Bronchus fibroblast of lung (primary cell): ENCODE measurements around the genes SAYSD1 and KCNK16.

DNA sequence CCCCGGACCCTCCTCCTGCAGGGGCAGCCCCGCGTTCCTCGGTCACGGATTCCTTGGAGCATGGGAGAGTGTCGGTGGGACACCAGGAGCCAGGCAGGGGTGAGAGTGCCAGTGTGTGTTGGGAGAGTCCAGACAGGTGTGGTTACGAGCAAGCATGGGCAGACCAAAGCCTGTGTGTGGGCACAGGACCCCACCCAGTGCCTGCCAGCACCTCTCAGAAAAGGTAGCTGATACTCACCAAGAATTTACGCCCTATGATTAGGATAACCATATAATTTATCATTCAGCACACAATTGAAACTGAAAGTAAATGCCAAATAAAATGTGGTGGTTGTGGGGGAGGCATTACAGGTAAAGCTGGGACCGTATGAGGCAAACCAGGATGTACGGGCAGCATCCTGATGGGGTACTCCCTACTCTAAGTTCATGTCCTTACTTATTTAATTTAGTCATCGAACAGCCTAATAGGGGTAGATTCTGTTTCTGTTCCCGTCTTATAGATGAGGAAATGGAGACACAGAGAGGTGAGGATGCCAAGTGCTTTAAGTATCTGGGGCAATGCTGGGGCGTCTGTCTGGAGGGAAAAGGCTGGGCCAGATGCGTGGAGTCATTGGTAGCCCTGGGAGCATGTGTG, 633 bp downstream of the FGD2 start:
- RAMPAGE, long total RNA = no peak

- RAMPAGE, long total RNA = no peak
Measured at GRCh38 chr6:37044613-37044967, 39.1 kb downstream of the FGD2 start.

DNA sequence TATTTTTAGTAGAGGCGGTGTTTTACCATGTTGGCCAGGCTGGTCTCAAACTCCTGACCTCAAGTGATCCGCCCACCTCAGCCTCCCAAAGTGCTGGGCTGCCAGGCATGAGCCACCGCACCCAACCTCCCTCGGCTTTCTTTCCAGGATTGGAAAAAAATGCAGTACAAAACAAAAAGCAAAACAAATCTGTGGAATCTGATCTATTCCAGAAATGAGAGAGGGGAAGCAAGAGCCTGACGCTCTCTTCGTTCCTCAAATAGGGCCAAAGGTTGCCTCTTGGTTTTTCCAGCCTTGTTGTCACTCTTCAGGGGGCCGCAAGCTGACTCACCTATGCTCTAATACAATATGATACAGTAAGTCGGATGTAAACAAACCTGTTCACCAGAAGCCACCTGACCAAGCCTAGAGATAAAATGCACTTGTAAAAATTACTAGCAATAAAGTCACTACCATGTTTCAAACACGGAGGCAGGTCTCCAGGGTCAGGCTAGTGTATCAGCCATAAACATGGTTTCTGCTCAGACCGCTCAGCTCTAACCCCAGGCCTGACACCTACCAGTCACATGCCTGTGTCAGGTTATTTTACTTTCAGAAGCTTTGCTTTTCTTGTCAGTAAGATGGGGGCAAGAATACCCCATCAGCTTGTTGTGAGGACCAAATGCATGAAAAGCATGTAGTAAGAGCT, 65.4 kb upstream of the PIM1 start:
- RAMPAGE, long total RNA = no peak

DNA sequence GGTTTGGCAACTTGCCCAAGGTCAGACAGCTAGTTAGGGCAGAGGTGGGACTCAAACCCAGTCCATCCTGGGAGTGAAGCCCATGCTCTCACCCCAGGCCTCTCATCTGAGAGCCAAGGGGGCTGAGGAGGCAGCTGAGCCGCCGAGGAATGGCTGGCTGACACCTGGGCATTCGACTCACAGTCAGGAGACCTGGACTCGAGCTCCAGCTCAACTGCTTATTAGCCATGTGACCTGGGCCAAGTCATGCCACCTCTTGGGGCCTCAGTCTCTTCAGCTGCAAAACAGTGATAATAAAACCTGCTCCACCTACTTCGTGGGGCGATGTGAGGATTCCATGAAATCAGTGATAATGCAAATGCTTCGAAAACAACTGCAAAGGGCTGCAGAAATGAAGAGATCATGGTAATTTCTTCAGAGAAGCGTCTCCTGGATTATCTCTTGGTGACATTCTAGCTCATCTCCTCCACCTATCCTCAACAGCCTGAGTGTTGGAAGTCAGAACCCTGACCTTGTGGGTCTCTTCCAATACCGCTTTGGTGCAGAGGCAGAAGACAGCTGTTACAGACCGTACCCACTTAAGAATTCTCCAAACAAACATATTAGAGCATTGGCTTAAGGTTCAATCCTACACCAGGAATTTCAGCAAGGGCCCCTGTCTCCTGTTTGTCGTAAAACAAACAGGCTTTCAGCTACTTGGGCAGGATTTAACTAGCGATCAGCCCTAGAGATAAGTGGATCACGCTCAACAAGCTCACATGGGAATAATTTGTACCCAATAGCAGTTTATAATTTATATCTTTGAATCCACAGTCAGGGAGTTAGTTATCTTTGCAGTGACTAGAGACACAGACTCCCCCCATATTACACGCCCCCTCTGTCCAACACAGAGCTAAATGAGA, 60.0 kb upstream of the PIM1 start:
- RAMPAGE, long total RNA = no peak

GRCh38 chr6:37172332-37172805, 2.4 kb downstream of the PIM1 start:
- RAMPAGE, long total RNA = no peak

DNA sequence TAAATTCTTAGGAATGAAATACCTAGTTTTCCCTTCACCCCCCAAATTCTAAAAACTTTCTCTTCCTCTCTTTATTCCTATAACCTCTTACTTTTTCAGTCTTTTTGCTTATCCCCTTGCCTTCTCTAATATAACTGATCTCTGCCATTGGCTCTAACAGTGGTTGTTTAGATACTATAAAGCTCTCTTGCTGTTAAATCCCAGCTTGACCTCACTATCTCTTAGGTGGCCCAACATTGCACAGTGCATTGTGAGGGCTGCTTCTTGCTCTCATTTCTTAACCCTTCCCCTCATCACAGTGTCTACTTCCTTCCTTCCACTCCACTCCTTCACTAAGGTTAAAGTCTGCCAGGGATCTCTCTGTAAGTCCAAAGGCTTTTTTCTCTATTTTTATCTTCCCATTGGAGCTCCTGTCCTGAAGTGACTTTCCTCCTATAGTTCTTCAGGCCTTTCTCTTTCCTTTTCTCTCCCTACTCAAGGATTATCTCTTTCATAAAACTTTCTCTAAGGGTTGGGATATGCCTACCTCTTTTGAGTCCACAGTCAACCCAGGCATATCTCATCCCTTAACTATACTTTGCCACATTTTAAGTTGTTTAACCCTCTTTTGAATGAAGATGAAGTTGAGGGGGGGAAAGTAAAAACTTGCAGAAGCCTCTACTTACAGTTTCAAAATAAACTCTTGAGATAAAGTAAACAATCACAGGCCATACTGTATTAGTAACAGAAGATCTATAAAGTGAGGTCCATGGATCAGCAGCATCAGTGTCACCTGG, 4.0 kb upstream of the TBC1D22B start:
- RAMPAGE, long total RNA = no peak

DNA sequence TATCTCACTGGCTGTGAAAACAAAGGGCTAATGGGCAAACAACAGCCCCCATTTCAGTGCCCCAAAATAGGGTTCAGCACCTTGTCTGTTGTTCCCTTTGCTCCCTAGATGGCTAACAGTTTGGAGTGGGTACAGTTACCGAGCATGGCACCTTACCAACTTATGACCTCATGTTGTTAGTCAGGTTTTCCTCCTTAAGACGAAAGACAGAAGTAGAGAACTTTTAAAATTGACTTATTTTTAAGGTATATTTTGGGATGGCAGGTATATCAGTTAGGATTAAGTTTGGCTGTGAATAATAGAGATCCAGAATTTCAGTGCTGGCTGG, 45.3 kb upstream of the RNF8 start:
- RAMPAGE, long total RNA = no peak

DNA sequence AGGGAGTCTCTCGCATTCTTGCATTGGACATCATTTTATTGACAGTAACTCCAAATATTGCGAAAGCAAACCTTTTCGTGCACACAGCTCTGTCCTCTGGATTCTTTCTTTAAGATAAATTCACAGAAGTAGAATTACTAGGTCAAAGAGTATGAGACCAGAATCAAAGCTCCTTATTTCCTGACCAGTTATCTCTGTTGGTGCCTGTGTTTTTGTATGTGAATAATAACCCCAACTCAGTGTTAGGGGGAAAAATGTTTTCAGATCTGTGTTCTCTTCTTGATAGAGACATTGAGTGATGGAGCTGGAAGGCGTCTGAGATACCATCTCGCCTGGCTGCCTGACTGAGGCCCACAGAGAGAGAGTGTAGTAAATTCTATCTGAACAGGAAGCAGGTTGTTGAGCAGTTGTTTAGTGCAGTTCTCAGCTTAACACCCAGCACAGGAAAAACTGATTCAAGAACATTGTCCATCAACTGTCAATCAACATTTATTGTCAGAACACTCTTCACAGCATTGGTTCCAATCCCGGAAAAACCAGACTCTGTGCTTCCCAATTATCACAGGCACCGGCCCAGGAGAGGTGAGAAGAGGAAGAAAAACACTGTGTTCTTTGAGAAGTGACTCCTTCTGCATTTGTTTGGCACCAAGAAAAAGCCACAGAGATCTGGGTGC, 2.2 kb upstream of the CCDC167 start:
- RAMPAGE, long total RNA = no peak

DNA sequence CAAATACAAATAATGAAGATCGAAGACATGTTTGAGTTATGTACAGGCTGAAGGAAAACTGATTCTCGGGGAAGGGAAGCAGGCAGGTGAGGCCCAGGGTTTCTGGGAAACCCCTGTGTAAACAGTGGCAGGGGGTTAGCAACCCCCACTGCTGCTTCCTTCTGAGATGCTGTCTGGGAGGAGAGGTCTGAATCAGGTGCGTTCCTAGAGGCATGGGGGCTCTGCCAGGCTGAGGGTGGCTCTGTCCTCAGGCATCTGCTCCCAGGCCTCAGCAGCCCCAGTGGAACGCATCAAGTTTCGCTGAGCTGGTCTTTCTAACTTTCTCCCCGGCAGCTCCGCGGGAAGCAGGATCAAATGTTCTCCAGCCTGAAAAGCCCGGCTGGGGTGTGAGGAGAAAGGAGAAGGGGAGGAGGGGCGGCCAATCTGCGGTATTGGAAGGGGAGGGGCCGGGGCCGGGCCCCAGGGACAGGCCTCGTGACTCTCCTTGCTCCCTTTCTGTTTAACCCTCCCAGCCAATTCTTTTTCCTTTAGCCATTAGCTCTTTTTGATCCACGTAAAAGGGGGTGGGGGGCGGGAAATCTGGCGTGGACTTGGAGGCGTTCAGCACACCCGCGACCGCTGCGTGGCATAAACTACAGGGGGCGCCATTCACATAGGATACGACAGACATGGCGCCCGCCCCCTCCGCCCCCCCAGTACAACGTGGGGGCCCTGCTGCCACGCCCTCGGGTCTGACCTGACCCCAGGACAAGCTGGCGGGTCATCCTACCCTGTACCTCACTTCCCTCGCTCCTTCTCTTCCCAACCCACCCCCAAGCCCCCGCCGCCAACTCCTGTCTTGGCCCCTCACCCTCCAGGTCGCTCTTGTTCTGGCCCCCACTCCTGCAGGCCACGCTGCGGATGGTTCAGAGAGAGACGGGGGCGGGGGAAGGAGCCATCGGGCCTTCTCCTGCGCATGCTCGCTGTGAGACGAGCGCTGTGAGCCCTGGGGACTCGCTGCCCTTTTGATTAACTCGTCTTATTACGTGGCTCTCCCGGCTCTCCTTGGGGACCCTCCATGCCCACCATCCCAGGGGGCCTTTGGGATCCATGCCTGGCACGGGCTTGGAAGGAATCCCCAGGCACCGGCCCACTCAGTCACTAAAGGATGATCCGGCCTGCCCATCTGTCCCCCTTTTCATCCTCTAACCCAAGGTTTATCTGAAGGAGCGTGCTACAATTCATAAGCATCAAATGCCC, 7.7 kb upstream of the MDGA1 start:
- RAMPAGE, long total RNA = no peak

GRCh38 chr6:37878257-37878835, 58.8 kb downstream of the ZFAND3 start:
- RAMPAGE, long total RNA = no peak

GRCh38 chr6:37962228-37963025, 142.9 kb downstream of the ZFAND3 start:
- RAMPAGE, long total RNA = no peak

DNA sequence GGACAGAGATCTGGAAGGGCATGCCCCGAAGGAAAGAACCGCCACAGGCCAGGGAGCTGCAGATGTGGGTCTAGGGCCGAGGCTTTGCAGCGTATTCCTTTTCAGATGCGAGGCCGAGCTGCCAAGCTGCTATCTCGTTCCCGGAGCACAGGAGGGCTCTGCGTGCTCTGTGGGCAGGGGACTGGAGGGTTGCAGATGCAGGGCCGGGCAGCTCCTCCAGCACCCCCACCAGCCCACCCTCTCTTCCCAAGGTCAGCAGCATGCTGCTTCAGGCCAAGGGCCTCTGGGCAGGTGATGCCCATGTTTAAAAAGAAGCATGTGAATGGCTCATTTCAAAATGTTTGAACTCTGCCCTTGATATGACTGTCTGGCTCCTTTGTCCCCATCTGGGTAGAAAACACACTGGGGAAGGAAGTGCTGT, 353.2 kb downstream of the ZFAND3 start:
- RAMPAGE, long total RNA = no peak

DNA sequence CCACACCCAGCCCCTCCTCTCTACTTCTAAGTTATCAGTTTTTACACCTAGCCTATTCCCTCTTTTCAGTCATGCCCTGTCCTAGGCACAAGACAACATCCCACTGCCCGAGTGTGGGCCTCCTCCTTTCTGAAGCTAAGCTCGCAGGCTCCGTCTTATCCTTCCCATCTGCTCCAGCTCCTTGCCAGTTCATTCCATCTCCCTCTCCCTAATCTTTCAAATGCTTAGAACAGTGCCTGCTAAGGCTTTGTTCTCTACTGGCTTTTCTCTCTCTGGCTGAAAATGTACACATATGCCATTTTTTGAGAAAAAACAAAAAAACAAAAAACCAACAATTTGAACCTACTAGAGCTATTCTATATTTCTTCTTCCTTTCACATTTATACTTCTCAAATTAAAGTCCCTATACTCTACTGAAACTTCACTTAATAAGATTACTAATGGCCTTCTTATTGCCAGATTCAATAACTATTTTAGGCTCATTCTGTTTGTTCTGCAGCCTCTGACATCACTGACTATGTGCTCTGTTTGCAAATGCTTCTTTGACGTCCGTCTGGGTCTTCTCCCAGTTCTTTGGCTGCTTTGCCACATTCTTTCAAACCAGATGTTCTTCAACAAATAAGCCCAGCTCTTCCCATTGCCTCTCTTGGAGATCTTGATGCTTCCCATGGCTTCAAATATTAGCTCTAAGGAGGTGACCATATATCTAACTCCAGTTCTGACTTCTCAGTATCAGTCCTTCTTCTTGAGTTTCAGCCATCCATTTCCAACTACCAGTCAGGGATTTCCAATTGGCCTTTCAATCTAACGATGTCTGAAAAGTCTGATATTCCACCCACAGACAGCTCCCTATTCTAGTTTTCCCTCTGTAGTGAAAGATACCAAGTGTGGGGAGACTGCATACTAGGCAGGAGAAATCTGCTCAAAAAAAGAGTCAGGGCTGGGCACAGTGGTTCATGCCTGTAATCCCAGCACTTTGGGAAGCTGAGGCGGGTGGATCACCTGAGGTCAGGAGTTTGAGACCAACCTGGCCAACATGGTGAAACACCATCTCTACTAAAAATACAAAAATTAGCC, 117.4 kb downstream of the BTBD9 start:
- RAMPAGE, long total RNA = no peak

DNA sequence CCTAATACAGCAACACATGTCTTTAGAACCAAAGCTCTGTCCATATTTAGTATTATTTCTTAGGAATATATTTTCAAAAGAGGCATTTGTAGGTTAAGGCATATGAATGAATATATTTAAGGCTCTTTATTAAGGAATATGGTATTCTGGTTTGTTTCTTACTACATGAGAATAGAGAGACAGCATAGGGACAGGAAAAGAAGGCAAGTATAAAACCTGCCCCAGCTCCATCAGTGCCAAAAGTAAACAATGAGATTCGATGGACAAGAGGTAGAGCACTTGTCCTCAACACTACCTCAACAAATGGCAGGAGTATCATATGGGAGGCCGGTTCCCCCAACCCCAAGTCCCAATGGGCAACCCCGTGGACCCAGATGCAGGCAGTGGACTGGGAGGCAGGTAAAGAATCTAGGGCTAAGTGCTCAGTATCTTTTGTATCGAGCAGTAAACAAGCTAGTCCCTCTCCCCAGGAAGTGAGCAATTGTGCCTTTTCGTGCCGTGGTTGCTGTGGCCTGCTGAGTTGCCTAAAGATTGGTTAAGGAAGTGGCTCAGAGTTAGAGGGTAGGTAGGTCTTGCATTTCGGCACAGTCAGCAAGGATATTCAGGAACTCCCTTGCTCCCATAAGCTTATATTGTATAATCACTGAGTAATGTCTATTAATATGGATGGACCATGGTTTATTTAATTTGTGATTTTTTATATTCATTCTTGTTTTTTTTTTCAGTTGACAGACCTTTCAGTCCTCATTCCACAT, 1.4 kb upstream of the DNAH8 start:
- RAMPAGE, long total RNA = no peak

DNA sequence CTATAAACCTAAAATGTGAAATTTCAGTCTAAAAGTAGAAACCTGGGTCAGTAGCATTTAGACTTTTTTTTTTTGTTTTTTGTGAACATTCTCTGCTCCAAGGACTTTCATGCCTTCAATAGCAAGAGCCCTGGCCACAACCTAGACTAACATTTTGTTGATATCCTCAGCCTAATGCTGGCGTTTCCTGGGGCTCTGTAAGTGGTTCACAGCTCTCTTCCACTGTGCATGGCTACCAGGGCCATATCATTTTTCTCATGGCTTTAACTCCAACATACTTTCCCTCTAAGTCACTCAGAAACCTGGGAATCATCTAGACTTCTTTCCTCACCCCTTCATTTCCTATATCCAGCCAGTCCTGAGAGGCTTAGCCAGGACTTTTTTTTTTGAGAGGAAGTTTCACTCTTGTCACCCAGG, 76.6 kb downstream of the DNAH8 start:
- RAMPAGE, long total RNA = no peak

GRCh38 chr6:39114224-39115357, at the start of gene SAYSD1:
TSS of gene SAYSD1 (minus strand) at chr6:39115186.
- RAMPAGE, long total RNA = start-site peak on the minus strand at chr6:39115089-39115180, 274 and 59 reads in 2 replicates

- RAMPAGE, long total RNA = no peak
Measured at GRCh38 chr6:39217382-39217896, 11.8 kb downstream of the KCNK5 start.

- RAMPAGE, long total RNA = no peak
Measured at GRCh38 chr6:39226613-39227455, 2.4 kb downstream of the KCNK5 start.

GRCh38 chr6:39312684-39313266, 1.4 kb downstream of the KCNK17 start:
- RAMPAGE, long total RNA = no peak

DNA sequence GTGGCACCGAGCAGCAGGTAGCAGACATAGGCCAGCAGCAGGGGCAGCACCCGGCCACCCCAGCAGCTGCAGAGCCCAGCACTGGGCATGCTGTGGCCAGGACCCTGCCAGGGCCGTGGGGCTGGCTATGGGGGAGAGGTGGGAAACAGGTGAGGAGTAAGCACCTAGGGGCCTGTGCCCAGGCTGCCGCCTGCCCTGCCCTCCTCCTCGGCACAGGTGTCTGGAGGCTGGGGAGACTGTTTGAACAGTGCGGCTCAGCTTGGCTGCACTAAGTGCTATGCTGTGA, at the start of gene KCNK16:
Gene KCNK16, minus strand, starts transcription at position 251 of the 286 bp plus-strand sequence.
- RAMPAGE, long total RNA = no peak